Gastrocnemius medialis (tissue), 3 donors: Measurements from ENCODE around the gene ZFP62.

DNA sequence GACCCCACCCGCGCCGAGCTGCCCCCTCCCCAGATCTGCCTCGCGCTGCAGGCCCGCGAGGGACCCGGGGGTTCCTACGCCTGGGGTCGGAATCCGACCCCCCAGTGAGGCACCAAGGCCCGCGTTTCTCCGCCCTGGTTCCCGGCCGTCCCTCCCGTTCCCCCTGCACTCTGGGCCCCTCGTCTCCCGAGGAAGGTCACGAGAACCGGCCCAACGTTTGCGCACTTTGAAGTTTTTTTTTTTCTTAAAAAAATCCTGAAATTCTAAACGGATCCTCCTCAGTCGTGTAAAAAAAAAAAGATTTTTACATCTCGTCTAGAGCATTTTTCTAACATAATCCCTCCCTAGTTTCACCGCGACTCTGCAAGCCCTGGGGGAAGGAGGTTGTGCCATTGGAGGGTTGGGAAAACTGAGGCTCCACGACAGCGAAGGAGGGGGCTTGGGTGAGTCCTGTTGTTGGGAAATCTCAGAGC is 958 bp upstream of the GFPT2 start:
- PRO-cap, result no peak
- RAMPAGE, long total RNA, 3 experiments, result no peak in any of the 3 experiments

DNA sequence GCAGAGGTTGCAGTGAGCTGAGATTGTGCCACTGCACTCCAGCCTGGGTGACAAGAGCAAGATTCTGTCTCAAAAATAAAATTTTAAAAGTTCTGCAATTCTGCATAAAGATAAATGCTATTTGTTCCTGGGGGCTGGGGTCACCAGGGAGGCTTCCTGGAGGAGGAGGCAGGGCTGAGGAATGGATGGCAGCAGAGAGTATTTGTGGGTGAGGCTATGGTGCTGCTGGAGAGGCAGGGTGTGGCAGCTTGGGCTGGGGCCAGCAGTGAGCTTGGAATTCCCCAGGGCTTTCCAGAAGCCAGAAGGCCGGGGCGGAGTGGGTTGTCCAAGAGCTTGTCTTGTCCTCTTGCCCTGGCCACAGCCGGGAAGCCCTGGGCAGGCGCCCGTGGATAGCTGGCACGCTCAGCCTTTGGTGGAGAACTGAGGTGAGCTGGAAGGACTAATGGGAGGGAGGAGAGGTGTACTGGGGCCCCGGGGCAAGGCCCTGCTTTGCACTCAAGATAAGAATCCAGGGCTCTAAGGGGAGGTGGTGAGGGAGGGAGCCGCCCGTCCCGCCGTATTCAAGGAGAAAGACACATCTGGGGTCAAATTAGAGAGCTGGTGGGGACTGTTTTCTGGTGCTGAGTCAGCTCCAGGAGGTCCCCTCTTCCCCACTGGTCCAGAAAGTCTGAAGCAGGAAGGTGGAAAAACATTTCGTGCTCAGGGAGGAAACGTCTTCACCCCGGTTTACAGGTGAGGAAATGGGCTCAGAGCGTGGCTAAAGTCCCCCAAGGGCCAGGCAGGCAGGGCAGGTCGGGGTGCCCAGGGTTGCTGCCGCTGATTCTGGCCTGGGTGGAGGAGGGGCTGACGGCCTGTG is 27.0 kb upstream of the CNOT6 start:
- PRO-cap, result no peak
- RAMPAGE, long total RNA, 3 experiments, result no peak in any of the 3 experiments

GRCh38 chr5:180467796-180468338 is 26.3 kb upstream of the CNOT6 start:
- PRO-cap, result no peak
- RAMPAGE, long total RNA, 3 experiments, result no peak in any of the 3 experiments

- PRO-cap, result no peak
- RAMPAGE, long total RNA, 3 experiments, result no peak in any of the 3 experiments
These were observed 17.1 kb downstream of the MGAT1 start for GRCh38 chr5:180785486-180785826.

- PRO-cap, result bidirectional peak, plus-strand start at chr5:180817264, minus-strand start at chr5:180817085
- RAMPAGE, long total RNA, 3 experiments, result no peak in any of the 3 experiments
These were observed 14.3 kb upstream of the MGAT1 start for GRCh38 chr5:180816501-180817779.

DNA sequence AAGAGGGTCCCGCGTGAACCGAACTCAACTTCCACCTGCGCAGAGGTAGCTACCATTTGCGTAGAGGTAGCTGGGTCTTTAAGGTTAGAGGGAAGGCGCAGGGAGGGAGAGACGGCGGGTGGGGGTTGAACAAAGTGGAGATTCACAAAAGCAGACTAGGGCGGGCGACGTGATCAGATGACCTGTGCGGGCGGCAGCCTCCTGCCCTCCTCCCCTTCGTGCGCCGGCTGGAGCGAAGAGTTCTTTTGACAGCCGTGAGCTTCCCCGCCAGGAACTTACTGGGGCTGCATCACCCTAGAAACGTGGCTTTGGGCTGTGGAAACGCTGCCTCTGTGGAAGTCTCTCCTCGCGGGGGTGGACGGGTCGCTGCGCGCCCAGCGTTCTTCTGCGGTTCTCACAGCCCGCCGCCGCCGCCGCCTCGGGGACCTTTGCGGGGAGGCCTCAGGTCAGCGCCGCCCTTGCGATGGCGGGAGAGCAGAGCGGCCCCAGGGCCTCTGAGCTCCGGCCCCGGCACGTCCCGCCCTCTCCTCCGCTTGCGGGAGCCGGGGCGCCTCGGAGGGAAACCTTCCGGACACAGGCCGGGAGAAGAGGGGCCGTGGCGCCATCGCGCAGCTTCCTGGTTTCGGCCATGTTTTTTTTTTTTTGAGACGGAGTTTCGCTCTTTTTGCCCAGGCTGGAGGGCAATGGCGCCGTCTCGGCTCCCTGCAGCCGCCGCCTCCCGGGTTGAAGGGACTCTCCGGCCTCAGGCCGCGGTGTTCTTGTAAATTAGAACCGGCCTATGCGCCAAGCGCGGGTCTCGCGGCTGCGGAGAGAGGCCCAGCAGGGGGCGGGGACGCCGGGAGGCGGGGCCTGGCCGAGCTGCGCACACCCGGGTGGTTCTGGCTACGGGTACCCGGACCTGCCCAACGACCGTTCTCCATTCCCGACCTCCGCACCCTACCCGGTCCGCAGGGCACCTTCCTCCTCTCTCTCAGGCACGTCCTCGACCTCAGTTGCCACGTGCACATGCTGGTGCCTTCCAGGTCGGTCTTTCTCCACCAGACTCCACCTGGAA is 28.5 kb upstream of the MGAT1 start:
- PRO-cap, result bidirectional peak, plus-strand start at position 176 of the sequence, minus-strand start at position 120 of the sequence; bidirectional peak, plus-strand start at position 919 of the sequence, minus-strand start at position 832 of the sequence
- RAMPAGE, long total RNA, 3 experiments, result start-site peak on the plus strand in 2 of 3 experiments, centred at positions 209 to 900 of the sequence, 13 to 34 reads per replicate; start-site peak on the minus strand in 3 of 3 experiments, centred at positions 830 to 842 of the sequence, 13 to 51 reads per replicate

GRCh38 chr5:180861108-180861803 is at the start of gene ZFP62:
TSS of gene ZFP62 (minus strand) at chr5:180861276.
- PRO-cap, result bidirectional peak, plus-strand start at chr5:180861307, minus-strand start at chr5:180861238
- RAMPAGE, long total RNA, 3 experiments, result start-site peak on the minus strand in 3 of 3 experiments, at chr5:180861152-180861274 at its widest, 17 to 235 reads per replicate

DNA sequence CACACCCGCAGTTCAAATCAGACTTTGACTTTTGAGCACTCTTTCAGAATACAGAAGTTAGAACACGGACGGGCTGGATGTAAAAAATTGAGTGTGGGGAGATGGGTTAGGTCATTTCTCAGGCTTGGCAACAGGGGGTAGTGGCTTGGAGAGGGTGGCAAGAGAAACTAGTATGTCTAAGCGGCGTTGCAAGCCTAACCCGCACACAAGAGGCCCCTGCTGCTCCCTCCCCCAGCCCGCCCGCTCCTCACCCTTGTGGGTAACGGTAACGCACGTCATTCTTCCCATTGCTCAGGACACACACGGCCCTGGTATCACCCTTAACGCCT is 45.1 kb downstream of the BTNL9 start:
- PRO-cap, result no peak
- RAMPAGE, long total RNA, 3 experiments, result no peak in any of the 3 experiments

DNA sequence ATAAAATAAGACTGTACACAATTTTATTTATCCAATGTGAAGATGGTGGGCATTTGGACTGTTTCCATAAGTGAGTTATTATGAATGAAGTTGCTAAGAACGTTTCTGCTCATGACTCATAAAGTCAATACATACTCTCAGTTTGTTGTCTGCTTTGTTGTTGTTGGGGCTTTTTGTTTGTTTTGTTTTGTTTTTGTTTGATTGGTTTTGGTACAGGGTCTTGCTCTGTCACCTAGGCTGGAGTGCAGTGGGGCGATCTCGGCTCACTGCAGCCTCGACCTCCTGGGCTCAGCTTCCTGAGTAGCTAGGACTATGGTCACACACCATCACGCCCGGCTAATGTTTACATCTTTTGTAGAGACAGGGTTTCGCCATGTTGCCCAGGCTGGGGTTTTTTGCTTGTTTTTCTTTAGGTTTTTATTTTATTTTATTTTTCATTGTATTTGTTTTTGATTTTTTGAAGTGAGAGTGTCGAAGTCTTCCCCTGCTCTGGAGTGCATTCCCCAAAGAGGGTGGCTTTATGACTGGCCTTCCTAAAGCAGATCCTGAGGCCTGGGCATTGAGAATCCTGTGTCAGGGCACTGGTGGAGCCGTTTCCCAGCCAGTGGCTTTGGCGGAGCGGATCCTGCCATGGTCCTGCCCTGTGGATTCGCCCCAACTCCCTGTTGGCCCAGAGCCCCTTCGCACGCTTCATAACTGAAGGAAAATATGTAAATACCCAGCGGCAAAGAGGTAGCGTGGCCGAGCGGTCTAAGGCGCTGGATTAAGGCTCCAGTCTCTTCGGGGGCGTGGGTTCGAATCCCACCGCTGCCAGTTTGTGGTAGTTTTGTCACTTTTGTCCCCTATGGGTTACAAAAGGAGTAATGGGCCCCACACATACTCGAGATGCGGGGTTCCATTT is 17.8 kb downstream of the TRIM7 start:
- PRO-cap, result no peak
- RAMPAGE, long total RNA, 3 experiments, result no peak in any of the 3 experiments